ENCODE measurements around the genes SNX20 and TOX3.

DNA sequence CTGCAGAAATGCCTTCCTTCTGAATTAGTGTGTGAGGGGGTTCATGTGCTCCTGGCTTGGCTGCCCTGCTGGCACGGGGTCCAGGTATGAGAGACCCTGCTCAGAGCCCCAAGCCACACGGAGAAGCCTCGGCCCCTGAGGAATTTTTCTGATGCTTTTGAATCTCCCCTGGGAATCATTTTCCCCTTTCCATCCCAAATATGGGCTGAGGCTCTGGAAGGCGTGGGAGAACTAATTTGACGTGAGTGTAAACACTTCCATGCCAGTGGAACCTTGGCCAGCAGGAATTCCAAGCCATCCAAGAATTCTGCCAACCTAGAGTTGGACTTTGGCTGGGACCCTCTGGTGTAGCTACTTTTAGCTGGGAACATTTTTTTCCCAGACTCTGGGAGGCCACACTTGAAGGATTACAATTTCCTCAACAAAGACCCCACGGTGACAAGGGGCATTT is 49.5 kb upstream of the NKD1 start:
- PRO-cap, 2 experiments: no peak in any of the 2 experiments

DNA sequence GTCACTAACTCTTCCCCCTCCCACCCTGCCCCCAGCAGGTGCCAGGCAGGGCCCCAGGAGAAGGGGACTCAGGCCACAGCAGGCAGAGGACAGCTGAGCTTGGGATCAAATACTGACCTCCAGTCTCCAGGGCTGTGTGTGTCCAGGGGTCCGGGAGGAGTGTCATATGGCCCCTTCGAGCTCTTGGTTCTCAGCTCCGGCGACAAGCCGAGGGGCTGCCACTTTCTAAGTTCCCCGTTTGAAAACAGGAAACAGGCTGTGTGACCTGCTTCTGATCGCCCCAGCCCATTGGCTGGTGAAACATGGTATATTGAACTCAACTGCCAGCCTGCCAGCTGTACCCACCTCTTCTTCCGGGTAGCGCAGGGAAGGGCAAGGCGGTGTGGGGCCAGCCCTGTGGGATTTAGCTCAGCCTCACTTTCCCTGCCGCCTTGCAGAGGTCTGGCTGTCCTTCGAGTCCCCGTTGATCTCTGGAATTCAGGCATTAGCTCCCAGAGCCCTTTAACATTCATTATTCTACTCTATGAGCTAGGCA is at the start of gene SNX20:
TSS of gene SNX20 (minus strand) at position 240 of the 535 bp plus-strand sequence.
- PRO-cap, 2 experiments: no peak in any of the 2 experiments

GRCh38 chr16:50696610-50697434 is 3.4 kb downstream of the NOD2 start:
- PRO-cap, 2 experiments: no peak in any of the 2 experiments

DNA sequence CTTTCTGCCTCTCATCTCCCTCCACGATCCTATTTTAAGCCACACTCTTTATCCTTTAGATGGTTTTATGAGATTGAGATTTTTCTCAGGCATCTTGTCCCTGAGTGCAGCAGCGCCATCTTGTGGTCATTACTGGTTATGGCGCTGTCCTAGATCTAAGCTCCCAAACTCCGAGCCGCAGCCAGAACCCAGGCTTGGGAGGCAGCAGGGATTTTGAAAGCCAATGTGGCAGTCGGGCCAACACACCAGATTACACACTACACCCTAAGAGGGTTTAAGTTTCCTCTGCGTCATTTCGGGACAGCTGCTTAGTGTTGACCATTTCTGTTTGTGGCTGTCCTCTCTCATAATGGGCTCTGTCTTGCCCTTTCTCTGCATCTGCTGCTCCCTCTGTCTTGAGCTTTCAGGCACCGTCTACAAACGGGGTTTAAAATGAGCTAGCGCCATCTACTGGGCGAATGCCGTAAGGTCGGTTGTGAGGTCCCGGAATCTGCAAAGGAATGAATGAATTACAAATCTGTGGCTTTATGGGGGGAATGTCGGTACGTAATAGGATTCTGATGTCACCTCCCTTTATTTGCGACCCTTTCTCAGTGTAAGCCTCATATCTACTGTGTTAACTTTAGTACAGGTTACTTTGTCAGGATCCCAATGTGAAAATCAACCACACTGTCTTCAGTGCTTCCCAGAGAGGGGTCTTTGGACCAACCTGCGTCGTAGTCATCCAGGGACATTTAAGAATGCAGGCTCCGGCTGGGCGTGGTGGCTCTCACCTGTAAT is 64.6 kb downstream of the CYLD start:
- PRO-cap, 2 experiments: no peak in any of the 2 experiments

- PRO-cap, 2 experiments: no peak in any of the 2 experiments
Observed at GRCh38 chr16:51131380-51131923, 19.6 kb downstream of the SALL1 start.

DNA sequence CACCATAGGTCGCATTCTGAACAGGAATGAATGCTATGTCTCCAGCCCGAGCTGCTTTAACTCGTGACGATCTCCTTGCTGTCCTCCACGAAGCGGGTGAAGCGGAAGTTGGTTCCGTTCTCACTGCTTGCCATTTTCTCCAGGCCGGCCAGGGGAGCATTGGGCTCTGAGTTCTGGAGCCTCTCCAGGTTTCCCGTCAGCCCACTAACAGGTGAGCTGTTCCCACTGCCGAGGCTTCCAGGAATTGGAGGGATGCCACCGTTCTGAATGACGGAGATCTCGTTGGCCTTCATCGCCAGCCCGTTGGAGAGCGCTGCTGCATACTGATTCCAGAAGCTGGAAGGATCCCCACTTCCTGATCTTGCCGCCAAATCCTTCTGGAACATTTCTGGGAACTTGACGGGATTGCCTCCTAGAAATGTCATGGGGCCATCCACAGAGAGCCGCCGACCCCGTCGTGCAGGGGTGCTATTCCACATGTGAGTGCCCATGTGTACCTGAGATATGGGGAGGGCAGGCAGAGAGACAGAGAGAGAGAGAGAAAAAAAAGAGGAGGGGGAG is 13.9 kb downstream of the SALL1 start:
- PRO-cap, 2 experiments: no peak in any of the 2 experiments

GRCh38 chr16:51157700-51158370 is 6.8 kb upstream of the SALL1 start:
- PRO-cap, 2 experiments: no peak in any of the 2 experiments

DNA sequence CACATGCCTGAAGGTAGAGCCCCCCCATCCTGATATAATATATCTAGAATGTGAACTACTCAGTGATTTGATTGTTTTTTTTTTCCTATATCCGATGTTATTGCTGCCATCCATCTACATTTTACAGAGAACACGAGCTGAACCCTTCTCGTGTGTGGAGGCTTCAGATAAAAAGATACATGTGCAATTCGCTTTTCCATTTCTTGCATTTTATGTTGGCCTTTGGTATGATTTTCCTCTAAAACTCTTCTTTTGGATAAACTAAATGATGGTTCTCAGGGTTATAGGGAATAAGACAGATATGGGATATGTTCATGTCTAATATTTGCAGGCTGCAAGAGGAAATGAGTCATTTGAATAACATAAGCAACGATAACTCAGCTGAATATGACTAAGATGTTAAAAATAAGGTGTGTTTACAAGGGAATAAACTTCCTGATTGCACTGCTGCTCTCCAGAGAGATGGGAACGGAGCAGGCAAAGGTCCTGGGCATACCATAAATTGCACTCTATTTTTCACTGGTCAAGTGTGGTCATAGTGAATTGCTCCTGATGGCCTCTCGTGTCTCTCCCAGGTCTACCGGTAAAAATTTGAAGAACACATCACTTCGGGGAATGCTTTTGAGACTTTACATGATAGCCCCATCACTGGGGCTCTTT is 666.2 kb downstream of the TOX3 start:
- PRO-cap, 2 experiments: no peak in any of the 2 experiments

GRCh38 chr16:52537123-52537989 is 9.6 kb downstream of the TOX3 start:
- PRO-cap, 2 experiments: no peak in any of the 2 experiments

DNA sequence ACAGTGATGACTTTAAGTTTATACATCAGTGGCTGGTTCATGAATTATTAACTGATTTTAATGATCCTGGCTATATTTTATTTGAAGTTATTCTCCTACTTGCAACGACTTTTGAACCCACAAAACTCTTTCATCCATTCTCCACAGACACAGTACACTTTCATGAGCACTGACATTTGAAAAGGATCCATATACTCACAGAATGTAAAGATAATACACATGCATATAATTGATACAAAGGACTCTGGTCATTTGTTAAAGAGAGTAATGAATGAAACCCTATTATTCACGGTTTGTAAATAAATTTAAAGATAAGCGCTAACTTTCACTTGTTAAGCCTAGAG is 3.3 kb downstream of the TOX3 start:
- PRO-cap, 2 experiments: no peak in any of the 2 experiments

DNA sequence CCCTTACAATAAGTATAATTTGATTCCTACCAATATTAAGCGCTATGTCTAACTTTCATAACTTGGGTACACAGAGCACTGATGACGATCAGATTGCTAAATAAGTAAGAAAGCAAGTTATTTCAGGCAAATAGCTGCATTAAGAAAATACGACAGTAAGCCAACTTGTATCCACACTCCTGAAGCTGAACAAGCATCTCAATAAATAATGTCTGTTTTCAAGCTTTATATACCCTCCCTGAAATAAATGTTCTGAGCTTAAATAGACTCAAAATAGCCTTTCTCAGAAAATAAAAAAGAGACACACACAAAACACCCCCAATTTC is 2.5 kb downstream of the TOX3 start:
- PRO-cap, 2 experiments: no peak in any of the 2 experiments

DNA sequence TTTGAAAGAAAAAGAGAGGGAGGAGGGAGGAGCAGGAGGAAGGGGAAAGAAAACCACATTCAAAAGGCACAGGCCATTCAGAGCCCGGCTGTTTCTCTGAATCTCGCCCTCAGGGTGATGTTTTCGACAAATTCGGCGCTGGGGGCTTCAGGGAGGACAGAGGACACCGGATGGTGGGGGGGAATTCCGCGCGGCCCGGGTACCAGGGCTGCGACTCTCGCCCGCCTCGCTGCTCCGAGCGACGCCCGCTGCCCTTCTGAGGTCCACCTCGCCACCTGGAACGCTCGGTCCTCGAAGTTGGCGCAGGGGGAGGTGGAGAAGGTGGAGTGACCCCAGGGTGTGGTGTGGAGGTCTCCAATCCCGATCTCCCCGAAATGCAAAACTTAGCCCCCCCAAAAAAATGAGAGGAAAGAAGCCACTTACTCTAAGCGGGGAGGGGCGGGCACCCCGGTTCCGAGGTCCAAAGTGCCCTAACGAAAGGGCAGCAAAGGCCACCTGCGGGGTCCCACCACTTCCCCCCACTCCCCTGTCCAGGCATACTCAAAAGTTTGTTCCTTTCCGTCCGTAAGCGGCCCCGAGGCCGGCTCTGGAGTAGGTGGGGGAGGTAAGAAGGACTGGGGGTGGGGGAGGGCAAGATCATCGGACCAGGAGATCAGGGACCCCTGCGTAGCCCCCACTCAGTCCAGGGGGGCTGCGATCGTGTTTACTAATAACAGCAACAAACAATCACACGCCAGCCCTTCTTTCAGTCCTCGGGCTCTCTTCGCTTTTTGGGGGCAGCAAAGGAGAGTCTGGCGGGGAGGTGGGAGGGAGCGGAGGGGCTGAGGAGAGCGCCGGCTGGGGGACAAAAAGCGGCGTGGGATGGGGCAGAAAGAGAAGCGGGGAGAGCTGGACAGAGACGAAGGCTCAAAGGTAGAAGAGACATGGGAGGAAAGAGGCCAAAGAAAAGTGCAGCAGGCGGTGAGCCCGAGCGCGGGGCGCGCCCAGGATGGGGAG is 1.0 kb downstream of the TOX3 start:
- PRO-cap, 2 experiments: no peak in any of the 2 experiments

- PRO-cap, 2 experiments: no peak in any of the 2 experiments
Observed at GRCh38 chr16:52546597-52547664, at the start of gene TOX3. TSS of gene TOX3 (minus strand) at chr16:52547143.

GRCh38 chr16:53054169-53054657 is 578 bp upstream of the CHD9 start:
- PRO-cap, 2 experiments: no peak in any of the 2 experiments

DNA sequence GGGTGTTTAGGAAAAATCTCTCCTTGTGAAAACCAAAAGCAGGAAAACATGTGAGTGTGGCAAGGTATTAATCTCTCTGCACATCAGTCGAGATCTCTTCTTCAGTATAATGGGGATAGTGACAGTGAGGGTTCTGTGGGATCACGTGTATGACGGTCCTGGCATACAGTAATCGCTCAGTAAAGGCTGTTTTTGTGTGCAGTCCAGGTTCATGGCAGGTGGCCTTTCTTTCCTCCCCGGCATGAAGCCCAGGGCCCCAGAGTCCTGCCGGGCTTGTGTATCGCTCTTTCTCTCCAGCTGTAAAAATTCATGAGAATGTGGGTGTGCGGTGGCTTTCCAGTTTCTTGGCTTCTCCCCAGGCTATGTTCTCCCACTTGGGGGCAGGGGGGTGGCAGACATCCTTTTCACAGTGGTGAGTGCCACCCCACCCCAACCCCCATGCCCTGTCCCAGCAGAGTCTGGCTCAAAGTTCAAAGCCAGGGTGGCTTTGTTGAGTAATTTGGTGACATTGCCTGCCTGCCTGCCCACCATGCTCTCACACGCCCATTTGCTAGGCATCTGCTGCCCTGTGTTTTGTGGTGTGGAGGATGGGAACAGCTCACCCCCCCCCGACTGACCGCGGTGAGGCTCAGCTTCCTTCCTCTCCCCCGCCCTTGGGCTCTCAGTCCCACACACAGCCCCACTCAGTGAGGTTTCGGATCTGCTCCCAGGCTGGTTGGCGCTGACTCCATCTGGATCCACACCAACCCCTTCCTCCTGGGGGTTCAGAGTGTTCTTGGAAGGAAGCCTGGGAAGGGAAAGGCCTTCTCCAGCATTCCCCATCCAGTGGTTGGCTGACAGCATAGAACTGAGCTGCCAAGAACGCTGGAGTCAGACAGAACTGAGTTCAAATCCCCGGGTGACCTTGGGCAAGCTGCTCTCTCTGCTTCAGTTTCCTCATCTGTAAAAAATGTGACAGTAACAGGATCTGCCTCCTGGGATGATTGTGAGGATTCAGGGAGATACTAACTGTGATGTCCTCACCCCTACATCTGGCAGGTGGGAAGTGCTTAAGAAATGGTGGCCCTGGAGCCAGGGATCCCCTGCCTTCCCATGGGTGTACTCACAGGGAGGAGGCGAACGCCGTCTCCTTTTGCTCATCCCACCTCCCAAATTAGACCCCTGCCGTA is 36.0 kb downstream of the CHD9 start:
- PRO-cap, 2 experiments: no peak in any of the 2 experiments

DNA sequence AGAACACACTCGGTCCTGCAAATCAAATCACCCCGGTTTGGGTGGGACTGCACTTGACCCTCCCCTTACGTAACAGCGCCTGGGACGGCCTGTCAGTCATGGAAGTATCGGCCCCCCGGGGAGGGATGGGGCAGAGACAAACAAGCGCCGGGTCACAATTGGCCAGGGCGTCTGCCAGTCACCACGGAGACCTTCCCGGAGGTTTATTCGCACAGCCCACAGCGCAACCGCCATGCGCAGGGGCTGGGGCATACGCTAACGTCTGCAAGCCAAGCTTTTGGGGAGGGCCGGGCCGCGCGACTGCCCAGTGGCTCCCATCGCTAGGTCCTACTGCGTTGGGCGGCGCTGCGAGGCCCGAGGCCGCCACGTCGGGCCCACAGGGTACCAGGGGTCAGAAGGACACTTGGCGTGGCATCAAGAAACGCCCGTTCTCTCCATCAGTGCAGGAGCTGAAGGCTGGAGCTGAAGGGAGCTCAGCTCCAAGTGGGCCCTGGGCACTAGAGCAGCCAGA is 449 bp upstream of the AKTIP start:
- PRO-cap, 2 experiments: peak in 2 of 2 experiments; most common plus-strand start position 233 of the sequence (in 2)

GRCh38 chr16:53509772-53510809 is 7.1 kb upstream of the AKTIP start:
- PRO-cap, 2 experiments: no peak in any of the 2 experiments

- PRO-cap, 2 experiments: no peak in any of the 2 experiments
Observed at GRCh38 chr16:53714439-53715261, 10.7 kb downstream of the FTO start.

- PRO-cap, 2 experiments: no peak in any of the 2 experiments
Observed at GRCh38 chr16:53886813-53887030, 182.8 kb downstream of the FTO start.

DNA sequence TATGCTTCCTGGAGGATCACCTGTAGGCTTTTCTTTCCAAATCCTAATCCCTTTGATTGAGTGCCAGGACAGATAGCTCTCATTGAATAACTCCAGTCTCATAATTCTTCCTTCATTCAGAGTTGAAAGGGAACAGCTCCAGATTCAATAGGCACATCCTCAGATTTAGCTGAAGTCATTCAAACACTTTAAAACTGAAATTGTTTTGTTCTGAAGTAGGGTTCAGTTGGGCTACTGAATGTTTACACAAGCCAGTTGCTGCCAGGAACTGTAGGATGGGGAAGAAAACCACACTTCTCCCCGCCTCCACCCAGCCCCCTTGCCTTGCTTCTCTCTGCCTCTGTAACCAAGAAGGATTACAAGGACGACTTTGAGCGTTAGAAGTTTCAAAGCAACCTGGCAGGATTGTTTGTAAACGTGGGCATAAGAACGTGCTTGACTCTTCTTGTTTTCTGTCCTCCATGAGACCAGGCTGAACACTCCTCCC is 287.8 kb downstream of the FTO start:
- PRO-cap, 2 experiments: no peak in any of the 2 experiments